CD14-positive monocyte (primary cell): ENCODE results near the genes SERPINA5 and SYNE3.

GRCh38 chr14:94376475-94377007 lies 11.9 kb downstream of the SERPINA1 start:
- CAGE, long polyA plus RNA, result no peak

GRCh38 chr14:94377008-94378109 lies 11.0 kb downstream of the SERPINA1 start:
- CAGE, long polyA plus RNA, result no peak

- CAGE, long polyA plus RNA, result no peak
These were observed 1.8 kb downstream of the SERPINA1 start for GRCh38 chr14:94386600-94387012.

GRCh38 chr14:94581065-94582337 lies at the start of gene SERPINA5:
SERPINA5 (plus strand) TSS chr14:94581426.
- CAGE, long polyA plus RNA, result no peak

DNA sequence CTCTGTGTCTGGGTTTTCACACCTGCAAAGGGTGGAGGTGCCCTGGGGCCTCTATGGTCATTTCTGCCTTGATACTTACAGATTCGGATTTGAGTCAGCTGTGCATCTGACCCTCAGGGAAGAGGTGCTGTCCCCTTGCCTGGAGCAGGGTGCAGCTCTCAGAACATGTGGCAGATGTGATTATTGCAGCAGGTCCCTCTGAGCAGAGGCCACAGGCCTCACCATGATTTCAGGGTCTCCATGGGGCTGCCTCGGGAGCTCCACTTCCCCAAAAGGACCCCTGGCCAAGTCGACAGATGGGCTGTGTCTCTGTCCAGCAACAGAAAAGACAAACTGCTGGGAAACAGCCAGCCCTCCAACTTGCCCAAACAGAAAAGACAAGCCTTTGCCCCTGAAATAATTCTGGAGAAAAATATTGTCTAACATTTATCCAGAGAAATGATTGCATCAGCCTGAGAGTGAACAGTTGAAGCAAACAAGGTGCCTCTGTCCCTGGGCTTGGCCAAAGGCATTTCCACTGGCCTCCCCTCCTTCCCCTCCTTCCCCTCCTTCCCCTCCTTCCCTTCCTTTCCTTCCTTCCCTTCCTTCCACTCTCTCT lies 543 bp downstream of the SERPINA3 start:
- CAGE, long polyA plus RNA, result no peak

- CAGE, long polyA plus RNA, result no peak
These were observed 118.2 kb upstream of the GSC start for GRCh38 chr14:94888092-94888472.

DNA sequence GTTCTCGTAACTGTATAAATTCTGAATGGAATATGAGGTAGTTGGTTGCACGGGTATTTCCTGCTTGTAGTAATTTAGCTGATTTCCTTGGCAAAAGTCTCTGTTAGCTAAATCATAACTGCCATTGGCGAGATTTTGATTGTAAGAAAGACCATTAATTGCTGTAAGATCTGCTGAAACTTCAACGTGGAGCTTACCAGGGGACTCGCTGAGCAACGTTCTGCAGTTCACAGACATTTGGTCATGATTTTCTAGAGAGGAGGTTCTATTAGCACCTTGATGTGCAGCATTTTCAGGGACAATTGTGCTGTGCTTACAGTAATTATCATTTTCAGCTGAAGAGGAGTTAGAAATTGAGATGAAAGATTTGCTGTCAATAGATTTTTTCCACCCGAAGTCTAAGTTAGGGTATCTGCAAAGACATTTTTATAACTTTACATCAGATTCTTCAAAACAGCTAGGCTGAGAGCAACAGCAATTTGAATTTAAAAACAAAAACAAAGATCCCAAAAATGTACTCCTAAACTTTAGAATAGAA lies 53.5 kb downstream of the DICER1 start:
- CAGE, long polyA plus RNA, result no peak

- CAGE, long polyA plus RNA, result no peak
These were observed 70.8 kb upstream of the DICER1 start for GRCh38 chr14:95227947-95228624.

DNA sequence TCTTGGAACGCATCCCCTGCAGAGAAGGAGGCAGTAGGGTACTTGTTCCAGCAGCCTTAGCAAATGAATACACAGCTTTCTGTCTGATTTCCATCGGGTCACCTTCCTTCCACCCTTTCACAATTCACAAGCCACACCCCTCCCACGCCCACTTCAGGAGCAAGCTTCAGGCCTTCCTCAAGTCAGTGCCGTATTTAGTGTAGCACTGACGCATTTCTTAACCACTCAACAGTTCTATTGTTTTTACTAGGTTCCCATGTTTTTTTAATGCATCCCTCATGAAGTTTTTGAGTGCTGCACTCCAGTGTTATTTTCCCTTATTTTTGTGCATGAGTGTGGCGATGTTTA lies 64.2 kb downstream of the CLMN start:
- CAGE, long polyA plus RNA, result no peak

GRCh38 chr14:95259111-95259725 lies 60.5 kb downstream of the CLMN start:
- CAGE, long polyA plus RNA, result no peak

GRCh38 chr14:95307229-95308276 lies 12.2 kb downstream of the CLMN start:
- CAGE, long polyA plus RNA, result no peak

- CAGE, long polyA plus RNA, result no peak
These were observed 6.1 kb downstream of the CLMN start for GRCh38 chr14:95313473-95314238.

GRCh38 chr14:95488811-95489729 lies 27.4 kb downstream of the SYNE3 start:
- CAGE, long polyA plus RNA, result no peak

- CAGE, long polyA plus RNA, result no peak
These were observed 20.9 kb downstream of the SYNE3 start for GRCh38 chr14:95495490-95496069.

GRCh38 chr14:95501050-95501427 lies 15.4 kb downstream of the SYNE3 start:
- CAGE, long polyA plus RNA, result no peak

- CAGE, long polyA plus RNA, result no peak
These were observed 583 bp downstream of the SYNE3 start for GRCh38 chr14:95515699-95516435.

- CAGE, long polyA plus RNA, result start-site peak on the minus strand at chr14:95516621-95516663, 725 and 359 reads in 2 replicates
These were observed at the start of gene SYNE3 for GRCh38 chr14:95516436-95517045. SYNE3 (minus strand) TSS chr14:95516650.

- CAGE, long polyA plus RNA, result no peak
These were observed 7.3 kb upstream of the SYNE3 start for GRCh38 chr14:95523224-95524578.

GRCh38 chr14:95525647-95526277 lies 9.1 kb upstream of the GLRX5 start:
- CAGE, long polyA plus RNA, result no peak

DNA sequence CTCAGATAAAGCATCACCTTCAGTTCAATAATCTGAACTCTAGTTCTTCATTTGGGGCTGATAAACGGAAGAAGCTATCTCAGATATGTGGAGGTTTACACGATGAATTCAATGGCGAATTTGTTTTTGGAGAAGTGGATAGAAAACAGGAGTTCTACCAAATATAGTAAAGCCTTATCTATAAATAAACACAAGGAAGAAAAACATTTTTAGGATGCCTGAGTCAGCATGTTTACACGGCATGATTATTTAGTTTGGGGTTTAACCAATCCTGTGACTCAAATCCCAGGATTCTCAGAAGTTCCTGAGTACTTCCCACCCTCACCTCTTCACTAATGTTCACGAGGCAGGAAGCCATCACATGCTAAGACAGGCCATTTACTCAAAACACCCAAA lies 3.5 kb upstream of the GLRX5 start:
- CAGE, long polyA plus RNA, result no peak